Metastatic Lung Carcinoma in the Adrenal Gland (tissue), 1 donor: ENCODE data around the gene MYO1C.

GRCh38 chr17:182367-182877, 972 bp upstream of the DOC2B start:
- PRO-cap = no peak

DNA sequence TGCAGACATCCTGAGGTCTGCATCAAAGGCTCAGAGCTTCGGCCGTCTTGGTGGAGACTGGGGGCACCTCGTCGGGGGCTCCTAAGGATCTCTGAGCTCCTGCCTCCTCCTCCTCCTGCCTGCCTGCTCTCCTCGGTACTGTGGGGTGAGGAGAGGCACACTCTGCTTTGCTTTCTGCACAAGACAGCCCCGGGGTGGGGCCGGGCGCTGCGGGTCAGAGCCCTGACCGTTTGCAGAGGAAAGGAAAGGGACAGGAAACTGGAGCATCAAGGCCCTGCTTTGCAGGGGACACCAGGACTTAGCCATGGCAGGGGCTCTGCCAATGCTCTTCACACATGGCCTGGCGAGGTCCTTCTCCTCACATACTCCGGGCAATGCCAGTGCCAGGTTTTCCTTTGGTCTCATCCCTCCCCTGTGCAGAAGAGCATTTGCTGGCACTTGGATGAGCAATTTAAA, 23.7 kb upstream of the DOC2B start:
- PRO-cap = unidirectional peak, minus-strand start at position 140 of the sequence

- PRO-cap = no peak
Observed at GRCh38 chr17:339536-340036, 13.0 kb downstream of the RPH3AL start.

DNA sequence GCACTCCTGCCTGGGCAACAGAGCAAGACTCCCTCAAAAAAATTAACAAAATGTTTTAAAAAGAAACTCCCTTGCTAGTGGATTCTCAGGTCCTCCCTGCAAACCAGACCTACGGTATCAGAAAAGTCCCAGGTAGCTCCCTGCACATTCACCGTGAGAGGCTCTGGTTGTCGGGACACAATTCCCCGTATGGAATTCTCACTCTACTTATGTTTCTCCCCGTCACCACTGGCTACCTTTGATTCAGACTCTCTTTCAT, 13.0 kb downstream of the C17orf97 start:
- PRO-cap = no peak

DNA sequence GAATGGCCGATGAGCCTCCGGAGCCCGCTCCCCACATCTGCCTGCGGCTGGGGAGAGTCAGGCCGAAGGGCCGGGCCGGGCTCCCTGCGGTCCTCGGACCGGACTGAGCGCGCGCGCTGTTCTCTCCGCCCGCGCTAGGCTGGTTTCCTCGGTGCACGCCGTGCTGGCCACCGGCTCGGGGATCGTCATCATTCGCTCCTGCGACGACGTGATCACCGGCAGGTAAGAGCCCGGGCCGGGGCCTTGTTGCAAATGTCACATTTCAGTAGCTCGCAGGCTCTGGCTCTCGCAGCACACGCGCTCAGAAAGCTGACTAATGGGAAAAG, 527 bp downstream of the TLCD3A start:
- PRO-cap = bidirectional peak, plus-strand start at position 268 of the sequence, minus-strand start at position 141 of the sequence

DNA sequence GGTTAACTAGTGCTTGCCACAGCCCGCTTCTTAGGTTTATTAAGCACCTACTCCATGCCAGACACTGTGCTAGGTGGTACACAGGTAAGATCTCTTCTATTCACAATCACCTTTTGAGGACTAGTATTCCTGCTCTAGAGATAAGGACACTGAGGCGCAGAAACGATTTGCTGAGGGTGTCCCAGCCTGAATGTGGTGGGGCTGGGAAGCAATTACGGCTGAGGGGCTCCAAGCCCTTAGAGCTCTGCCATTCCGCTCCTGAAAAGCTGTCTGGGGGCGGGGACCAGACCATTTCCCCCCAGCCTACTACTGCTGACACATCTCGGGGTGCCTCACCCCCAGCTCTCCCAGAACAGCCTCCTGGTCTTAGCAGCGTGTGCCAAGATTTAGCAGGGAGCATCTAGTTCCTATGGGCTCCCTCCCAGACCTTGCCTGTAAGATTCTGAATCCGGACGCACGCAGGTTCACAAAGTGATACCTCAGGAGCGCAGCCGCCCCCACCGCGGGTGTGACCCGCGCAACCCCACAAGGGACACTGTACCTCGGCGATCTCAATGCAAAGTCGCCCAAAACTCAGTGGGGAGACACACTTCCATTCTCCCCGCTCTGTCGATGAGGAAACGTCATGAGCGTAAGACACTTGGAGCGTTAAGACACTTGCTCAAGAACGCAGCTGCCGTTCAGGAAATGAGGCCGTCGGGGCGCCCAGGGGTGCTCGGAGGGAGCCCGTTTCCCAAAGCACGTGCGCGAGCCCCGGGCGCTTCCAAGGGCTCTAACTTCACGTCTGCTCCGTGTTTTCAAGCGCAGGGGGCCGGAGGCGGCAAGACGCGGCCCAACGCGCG, 733 bp downstream of the GEMIN4 start:
- PRO-cap = no peak

DNA sequence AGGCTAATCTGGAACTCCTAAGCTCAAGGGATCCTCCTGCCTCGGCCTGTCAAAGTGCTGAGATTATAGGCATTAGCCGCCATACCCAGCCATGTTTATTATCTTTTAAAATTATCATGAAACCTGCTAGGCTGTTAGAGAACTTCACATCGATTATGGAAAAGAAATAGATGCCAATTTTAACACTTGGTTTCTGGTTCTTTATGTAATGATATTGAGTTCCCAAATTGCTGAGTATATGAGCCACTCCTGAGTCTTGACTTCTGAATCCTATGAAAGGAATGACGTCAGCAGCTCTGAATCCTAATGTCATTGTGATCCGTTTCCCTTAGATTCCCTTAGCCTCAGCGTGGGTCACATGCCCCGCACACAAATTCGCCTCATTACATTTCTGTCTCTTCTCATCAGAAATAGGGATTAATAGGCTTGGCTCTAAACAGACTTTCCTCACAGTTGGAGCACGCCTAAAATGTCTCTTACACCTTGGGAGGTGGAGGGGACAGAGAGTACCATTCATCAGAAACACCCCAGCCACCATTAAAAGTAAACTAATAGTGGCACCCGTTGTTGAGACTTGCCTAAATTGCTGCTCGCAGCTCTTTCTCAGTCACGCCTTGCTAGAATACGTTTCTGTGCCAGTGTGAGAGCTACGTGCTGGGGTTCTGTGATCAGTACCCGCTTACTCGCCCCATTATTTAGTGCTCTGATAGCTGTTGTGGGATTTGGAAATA, 7.0 kb downstream of the MRM3 start:
- PRO-cap = no peak

DNA sequence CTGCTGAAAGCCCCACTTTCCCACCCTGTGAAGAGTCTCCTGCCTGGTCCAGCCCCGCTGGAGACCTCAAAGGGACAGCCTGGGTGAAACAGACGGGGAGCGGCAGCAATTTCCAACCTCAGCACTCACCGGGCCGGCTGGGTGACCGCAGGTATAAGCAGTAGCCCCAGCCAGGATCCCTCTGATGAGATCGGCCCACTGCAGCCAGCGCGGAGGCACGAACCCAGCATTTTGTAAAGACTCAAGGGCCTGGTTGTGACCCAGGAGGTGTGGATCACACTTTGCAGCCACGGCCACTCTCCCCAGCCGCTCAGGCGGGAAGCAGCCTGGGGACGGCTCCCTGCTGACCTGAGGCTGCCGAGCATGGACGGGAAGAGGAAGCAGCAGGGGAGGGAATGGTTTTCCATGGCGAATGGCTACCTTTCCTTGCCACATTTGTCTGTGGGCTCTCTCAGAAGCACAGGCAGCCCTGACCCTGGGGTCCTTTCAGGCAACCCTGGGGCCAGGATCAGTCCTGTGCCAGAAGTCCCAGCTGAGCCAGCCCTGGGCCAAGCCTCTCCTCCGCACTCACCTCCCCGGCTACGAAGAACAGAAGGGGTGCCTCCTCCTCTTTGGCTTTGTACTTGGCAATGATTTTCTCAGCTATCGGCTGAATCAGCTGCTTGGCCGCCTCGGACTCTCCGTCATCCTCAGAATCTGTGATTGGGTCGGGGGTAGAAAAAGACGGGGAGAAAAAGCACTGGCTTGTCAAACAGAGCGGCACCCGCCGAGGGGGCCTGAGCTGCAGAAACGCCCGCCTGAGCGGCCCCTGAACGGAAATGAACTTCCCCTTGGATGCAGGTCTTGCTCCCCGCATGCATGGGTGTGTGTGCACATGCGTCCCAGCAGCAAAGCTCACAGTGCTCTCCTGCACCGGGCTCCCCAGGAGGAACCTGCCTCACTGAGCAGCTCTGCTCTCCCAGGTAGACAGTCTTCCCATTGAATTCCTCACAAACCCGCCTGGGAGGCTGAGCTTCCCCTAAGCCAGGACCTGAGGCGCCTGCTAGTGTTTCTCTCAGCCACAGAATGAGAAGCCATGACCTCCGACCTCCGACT, 21.3 kb downstream of the MRM3 start:
- PRO-cap = no peak

DNA sequence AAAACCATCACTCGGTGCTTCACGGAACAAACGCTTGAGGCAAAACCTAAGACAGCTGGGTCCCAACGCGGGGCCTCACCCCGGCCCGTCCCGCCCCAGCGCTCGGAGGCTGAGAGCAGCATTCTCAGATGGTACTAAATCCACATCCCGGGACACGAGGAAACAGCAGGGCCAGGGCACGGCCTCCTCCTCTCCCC, 31.1 kb downstream of the NXN start:
- PRO-cap = no peak

DNA sequence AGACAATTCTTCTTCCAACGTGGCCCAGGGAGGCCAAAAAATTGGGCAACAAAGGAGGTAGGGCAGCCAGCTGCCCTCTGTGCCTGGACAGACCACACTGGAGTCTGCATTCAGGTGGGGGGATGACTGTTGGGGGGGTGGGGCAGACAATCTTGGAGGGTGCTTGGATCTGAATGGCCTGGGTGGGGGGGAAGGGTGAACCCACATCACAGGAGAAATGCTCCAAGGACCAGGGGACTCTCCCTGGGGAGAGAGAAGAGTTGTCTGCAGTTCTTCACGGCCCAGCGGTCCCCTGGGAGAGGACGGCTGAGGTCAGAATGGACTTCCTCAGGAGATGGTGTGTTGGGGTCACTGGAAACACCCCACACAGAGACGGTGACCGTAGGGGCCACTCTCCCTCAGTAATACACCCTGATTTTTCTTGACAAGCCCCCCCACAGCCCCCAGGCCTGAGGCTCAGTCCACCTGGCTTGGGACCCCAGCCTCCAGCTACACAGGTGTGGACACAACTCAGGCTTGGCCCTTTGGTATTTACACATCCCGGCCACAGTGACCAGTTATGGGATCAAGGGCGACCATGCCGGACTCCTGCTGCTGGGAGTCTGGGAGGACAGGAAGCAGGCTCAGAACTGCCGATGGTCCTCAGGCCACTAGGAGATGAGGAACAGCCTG, 12.8 kb downstream of the NXN start:
- PRO-cap = no peak

DNA sequence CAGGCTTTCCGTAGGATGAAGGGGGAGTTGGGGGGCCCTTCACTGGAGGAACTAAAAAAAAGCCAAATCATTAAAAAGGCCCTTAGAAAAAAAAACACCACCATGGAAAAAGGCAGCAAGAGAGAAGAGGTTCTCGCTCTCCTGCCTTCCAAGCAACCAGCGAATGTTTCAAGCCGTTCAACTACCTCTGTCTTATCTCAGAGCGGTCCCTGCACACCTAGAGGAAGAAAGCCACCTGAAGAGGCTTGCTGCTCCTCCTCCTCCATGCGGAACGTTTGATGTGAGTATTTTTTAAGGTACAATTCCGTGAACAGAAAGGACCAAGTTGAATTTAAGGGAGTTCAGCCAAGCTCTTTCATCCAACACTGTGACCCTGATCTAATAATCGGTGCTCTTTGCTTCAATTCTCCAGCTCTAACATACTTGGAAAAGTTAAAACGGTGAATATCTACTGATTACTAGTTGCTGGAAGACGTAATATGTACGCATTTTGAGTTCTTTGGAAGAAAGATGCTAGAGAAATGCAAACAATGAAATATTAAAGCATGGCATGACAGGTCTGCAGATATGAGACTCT, 9.1 kb downstream of the NXN start:
- PRO-cap = no peak

DNA sequence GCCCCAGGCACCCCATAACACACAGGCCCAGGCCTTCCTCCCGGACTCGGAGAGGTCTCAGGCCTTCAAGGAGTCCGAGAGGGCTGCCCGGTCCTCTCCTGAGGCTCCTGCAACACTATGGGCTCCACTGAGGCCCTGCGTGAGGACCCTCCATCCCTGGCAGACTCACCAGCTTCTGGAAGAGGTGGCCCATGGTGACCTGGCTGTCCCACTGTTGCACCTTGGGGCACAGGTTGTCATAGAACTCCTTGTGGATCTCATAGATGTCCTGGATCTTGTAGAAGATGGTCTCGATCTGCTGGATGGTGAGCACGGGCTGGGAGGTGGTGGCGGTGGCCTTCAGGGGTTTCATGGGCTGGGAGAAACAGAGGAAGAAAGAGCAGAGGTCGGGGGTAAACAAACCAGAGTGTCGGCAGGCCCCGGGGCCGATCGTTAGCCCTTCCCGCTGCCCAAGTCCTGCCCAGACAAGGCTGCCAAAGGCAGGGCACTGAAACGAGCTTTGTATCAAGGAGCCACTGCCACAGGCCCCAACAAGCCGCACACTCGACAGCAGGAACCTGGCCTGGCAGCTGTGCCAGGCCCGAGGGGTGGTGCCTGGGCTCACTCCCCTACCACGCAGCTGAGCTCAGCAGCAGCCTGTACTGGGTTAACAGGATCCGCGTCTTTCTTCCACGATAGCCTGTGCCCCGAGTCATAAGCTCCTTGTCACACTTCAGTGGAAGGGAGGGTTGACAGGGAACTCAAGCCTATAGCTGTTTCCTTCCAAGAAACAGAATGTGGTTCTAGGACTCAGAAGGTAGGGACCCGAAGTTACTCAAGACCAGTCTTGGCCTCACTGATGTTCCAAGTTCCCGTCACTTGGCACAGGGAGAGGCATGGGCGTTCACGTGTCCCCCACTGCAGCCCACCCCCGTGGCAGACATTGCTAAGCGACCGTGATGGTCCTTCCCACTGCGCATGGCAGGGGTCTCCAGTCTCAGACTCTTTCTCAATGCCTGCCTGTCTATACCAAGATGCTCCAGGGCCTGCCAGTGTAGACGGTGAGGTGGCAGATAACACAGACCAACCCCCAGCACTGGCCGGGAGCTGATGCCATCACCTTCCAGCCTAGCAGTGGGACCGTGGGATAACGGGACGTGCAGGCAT, 87.9 kb downstream of the ABR start:
- PRO-cap = no peak

- PRO-cap = no peak
Observed at GRCh38 chr17:1120444-1121017, 59.2 kb downstream of the ABR start.

DNA sequence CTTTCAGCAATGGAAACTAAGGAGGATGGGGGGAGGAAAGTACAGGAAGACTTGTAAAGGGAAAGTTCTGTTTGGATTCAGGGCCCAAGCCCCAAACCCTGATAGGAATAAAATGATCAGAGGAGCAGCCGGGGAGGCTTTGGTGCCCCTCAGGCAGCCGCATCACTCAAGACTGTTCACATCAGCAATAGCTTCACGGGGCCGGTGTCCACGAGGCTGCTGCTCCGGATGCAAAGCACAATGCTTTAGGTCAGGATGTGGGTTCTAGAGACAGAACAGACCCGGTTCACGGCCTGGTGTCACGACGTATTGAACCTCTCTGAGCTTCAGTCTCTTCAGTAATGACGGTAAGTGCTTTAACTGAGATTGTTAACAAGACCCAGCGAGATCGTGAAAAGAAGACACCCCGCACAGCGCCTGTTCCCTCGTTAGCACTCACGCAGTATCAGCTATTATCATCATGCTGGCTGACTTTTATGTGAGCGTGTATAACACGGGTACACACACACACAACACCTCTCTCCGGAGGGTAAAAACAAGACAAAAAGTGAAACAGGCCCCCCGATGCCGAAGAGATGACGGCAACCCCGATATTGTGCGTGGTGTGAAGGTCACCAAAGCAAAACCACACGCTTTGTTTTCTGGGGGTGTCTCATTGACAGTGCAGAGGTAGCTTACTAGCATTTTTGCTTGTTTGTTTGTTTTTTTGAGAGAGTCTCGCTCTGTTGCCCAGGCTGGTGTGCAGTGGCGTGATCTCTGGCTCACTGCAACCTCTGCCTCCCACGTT, 21.4 kb upstream of the ABR start:
- PRO-cap = no peak

DNA sequence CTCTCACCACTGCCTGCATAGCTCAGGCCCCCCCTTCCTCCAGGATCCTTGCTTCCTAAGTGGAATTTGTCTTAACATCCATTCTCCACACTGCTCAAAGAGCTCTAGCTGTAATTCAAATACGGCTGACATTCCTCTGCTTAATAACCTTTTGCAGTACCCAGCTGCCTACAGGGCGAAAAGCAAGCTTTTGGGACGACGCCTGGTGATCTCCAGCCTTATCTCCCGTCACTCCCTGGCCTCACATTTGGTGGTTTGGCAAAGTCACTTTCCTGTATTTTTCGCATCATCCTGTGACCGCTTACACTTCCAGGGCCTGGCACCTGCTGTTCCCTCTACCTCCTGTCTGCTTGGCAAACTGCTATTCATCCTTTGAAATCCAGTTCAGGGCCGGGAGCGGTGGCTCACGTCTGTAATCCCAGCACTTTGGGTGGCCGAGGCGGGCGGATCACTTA, 2.8 kb upstream of the BHLHA9 start:
- PRO-cap = no peak

DNA sequence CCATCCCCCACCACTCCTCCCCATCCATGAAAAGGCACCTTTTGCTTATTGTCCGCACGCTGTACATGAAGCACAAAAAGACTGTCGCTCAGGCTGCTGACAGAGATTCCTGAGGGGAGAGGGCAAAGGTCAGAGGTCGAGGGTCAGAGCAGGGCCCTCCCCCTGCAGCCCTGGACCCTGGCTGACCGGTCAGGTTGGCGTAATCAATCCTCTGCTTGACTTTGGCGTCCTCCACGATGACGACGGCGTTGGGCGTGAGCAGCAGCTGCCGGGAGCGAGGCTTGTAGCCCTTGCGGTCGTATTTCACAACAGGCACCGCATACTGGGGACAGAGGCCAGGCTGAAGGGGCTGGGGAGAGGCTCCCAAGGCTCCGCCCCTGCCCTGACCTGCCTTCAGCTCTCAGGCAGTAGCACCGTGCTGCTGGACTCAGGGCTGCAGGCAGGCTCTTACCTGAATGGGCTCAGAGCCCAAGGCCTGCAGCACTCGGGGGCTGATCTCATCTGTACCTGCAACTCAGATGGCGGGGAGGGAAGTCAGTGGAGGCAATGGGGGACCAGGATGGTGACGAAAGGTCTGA, 11.9 kb upstream of the CRK start:
- PRO-cap = unidirectional peak, plus-strand start at position 331 of the sequence

- PRO-cap = no peak
Observed at GRCh38 chr17:1473811-1474303, 17.8 kb upstream of the CRK start.

GRCh38 chr17:1492496-1493037, at the start of gene MYO1C:
MYO1C (minus strand) TSS chr17:1492686.
- PRO-cap = no peak

GRCh38 chr17:1494858-1496237, 2.9 kb upstream of the MYO1C start:
- PRO-cap = no peak

DNA sequence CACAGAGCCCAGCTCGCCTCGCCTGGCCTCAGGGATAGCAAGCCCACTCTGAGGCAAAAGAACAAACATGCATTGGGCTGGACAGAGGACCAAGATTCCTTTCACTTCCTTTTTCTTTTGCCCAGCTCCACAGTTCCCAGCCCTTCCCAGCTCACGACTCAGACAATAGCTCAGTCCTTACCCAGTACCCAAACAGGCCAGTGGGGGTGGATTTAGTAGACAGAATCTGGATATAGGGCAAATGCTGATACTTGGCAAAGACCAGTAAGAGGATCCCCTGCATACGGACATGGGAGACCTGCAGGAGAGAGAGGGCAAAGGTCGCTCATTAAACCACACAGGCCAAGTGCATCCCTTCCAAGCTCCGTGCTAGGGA, 6.9 kb downstream of the INPP5K start:
- PRO-cap = no peak